ENCODE results near the genes CAPZB and OTUD3.

GRCh38 chr1:19088390-19089377 is 121.4 kb downstream of the UBR4 start:
- PRO-cap, result no peak
- RAMPAGE, long total RNA, 5 experiments, result start-site peak on the minus strand in 2 of 5 experiments, at chr1:19088762-19089058 at its widest, 43 to 74 reads per replicate
- RRBS, result no CpG with 5 or more reads among the region's 14 CpGs

- PRO-cap, result no peak
- RAMPAGE, long total RNA, 5 experiments, result start-site peak on the minus strand in 3 of 5 experiments, at chr1:19141374-19141864 at its widest, 19 to 46 reads per replicate
- RRBS, result no CpG with 5 or more reads among the region's 10 CpGs
These were observed 68.6 kb downstream of the UBR4 start for GRCh38 chr1:19141304-19142053.

DNA sequence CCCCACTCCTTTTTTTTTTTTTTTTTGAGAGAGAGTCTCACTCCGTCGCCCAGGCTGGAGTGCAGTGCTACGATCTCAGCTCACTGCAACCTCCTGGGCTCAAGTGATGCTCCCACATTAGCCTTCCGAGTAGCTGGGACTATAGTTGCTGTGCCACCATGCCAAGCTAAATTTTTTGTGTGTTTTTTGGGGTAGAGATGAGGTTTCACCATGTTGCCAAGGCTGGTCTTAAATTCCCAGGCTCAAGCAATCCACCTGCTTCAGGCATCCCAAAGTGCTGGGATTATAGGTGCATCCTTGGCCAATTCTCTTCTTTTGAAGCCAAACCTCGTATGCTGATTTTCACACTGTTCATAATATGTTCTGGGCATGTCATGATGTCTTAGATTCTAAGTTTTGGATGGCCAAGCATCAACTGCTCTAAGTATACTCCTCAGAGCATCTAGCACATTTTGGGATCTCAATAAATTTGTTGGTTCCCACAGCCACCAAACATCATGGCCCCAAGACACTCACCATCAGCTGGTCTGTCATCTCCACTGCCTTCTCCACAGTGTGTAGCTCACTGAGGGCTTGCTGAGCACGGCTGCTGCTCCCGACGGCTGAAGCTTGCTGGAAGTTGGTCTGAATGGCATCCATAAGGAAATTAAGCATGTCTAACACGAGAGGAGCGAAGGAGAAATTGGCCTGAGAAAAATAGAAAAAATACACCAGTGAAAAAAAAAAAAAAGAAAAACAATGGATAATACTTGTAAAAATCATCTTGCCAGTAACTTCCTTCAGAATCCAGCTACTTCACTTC is 50.3 kb downstream of the UBR4 start:
- PRO-cap, result no peak
- RAMPAGE, long total RNA, 5 experiments, result start-site peak on the minus strand in 1 of 5 experiments, centred at position 610 of the sequence, 11 reads per replicate
- RRBS, result no CpG with 5 or more reads among the region's 10 CpGs

DNA sequence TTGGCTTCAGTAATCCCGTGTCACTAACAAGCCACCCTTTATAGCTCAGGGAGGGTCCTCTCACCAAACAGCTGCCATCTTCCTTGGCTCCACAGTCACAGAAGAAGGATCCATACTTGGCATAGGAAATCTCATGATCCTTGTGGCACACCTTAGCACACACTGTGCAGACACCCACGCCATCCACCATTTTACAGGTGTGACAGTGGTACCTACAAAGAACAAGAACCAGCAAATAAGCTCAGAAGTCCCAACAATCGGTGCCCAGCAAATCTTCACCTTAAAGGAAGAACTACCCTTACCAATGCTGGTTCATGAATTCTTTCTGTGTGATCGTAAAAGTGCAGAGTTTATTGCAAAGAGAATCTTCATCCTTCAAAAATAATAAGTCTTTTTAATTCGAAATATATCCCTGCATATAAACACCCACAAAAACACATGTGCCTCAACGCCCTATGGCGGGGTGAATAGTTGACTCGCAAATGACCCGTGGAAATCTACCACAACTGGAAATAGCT is 48.5 kb downstream of the UBR4 start:
- PRO-cap, result no peak
- RAMPAGE, long total RNA, 5 experiments, result no peak in any of the 5 experiments
- RRBS, result no CpG with 5 or more reads among the region's 9 CpGs

DNA sequence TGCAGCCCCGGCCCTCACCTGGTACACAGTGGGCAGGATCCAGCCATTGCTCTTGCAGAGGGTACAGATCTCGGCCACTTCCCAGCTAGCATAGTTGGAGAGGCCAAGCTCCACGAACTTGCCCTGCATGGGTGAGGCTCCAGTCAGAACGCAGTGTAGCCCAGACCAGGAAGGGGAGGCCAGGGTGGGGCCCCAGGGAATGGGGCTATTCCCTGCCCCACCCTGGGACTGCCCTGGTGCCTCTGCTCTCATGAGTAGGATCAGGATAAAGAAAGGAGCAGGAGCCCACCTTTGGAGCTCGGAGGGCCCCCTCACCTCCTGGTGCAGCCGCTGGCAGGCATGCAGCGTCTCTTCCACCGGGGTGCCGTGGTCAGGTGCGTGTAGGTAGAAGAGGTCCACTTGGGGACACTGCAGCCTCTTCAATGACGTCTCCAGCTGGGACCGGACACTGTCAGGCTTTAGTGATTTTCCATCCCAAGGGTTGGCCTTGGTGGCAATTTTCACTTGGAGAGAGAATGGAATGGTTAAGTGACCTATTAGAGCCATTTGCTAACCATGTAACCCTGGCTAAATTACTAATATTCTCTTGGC is 3.7 kb downstream of the AKR7A2 start:
- PRO-cap, result no peak
- RAMPAGE, long total RNA, 5 experiments, result start-site peak on the minus strand in 1 of 5 experiments, centred at position 412 of the sequence, 11 reads per replicate
- RRBS, result no CpG with 5 or more reads among the region's 12 CpGs

- PRO-cap, result no peak
- RAMPAGE, long total RNA, 5 experiments, result start-site peak on the minus strand in 1 of 5 experiments, at chr1:19344311-19344429 at its widest, 34 reads per replicate
- RRBS, result no CpG with 5 or more reads among the region's 16 CpGs
These were observed 32.3 kb downstream of the SLC66A1 start for GRCh38 chr1:19344338-19344908.

- PRO-cap, result no peak
- RAMPAGE, long total RNA, 5 experiments, result no peak in any of the 5 experiments
- RRBS, result no CpG with 5 or more reads among the region's 22 CpGs
These were observed 79.6 kb downstream of the CAPZB start for GRCh38 chr1:19405514-19406431.

GRCh38 chr1:19424914-19425388 is 60.4 kb downstream of the CAPZB start:
- PRO-cap, result no peak
- RAMPAGE, long total RNA, 5 experiments, result no peak in any of the 5 experiments
- RRBS, result no CpG with 5 or more reads among the region's 1 CpG

DNA sequence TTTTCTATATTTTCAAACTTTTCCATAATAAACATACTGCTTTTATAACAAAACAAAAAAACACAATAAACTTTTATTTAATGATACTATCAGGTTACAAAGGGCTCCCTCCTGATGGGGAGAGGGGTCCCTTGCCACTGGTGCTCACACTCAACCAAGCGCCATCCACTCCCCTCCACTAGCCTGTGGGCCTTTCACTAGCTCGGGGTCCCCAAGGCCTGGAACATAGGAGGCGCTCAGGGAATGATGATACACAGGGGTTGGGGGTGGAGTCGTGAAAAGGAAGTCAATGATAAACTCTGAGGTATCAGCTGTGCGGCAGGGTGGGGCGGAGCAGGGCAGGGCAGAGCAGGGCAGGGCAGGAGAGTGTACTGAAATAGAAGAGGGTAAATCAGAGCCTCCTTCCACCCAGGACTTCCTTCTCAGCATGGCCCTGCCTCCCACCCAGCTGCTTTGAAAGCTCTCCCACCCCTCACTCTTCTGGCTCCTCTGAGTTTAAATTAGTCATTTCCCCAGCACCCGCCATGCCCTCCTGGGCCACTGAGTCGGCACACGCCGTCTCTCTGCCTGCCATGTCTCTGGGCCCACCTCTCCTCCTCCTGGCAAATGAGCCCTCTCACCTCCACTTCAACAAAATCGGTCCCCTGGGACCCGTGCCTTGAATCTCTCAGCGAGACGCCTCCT is 17.0 kb downstream of the CAPZB start:
- PRO-cap, result no peak
- RAMPAGE, long total RNA, 5 experiments, result no peak in any of the 5 experiments
- RRBS, result no CpG with 5 or more reads among the region's 14 CpGs

GRCh38 chr1:19485163-19486203 is at the start of gene CAPZB:
Gene CAPZB (minus strand): TSS chr1:19485539.
- PRO-cap, result bidirectional peak, plus-strand start at chr1:19485640, minus-strand start at chr1:19485477; bidirectional peak, plus-strand start at chr1:19485778, minus-strand start at chr1:19485898; bidirectional peak, plus-strand start at chr1:19486040, minus-strand start at chr1:19485982
- RAMPAGE, long total RNA, 5 experiments, result start-site peak on the plus strand in 1 of 5 experiments, at chr1:19486030-19486036 at its widest, 5 reads per replicate; start-site peak on the minus strand in 4 of 5 experiments, at chr1:19485456-19485520 at its widest, 70 to 394 reads per replicate
- RRBS, result 2% methylated on average over 41 of the region's 121 CpGs

DNA sequence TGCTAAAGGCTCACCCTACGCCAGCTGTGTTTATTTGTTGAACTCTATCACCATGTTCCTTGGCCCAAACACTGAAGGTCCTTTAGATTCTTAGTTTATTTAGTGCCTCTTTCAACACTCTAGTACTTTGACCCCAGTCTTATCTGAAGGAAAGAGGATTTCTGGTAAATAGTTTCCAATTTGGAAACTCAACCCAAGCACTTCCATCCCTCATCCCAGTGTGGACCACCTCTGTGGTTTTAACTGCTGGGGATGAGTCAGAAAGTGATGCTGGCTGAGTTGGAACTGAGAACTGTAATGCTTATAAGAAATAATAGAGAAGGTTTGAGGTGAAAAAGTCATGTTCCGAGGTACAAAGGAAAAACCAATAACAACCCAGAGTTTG is 19.6 kb upstream of the CAPZB start:
- PRO-cap, result no peak
- RAMPAGE, long total RNA, 5 experiments, result no peak in any of the 5 experiments
- RRBS, result no CpG with 5 or more reads among the region's 2 CpGs

DNA sequence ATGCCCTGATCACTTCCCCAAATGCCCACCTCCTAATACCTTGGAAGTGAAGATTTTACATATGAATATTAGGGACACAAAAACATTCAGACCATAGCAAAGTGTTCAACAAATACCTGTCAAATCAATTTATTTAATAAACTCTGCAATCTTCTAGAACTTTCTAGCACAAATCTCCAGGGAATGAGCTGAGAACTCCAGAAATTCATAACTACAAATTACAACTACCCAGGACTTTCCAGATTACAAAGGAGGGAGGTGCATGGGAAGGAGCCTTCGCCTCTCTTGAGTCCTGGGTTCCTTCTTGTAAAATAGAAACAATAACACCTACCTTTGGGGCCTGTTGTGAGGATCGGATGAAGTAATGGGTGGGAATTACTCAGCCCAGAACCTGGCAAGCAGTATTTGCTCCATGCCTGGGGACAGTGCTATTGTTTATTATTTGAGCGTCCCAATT is 21.6 kb upstream of the CAPZB start:
- PRO-cap, result no peak
- RAMPAGE, long total RNA, 5 experiments, result no peak in any of the 5 experiments
- RRBS, result no CpG with 5 or more reads among the region's 3 CpGs

DNA sequence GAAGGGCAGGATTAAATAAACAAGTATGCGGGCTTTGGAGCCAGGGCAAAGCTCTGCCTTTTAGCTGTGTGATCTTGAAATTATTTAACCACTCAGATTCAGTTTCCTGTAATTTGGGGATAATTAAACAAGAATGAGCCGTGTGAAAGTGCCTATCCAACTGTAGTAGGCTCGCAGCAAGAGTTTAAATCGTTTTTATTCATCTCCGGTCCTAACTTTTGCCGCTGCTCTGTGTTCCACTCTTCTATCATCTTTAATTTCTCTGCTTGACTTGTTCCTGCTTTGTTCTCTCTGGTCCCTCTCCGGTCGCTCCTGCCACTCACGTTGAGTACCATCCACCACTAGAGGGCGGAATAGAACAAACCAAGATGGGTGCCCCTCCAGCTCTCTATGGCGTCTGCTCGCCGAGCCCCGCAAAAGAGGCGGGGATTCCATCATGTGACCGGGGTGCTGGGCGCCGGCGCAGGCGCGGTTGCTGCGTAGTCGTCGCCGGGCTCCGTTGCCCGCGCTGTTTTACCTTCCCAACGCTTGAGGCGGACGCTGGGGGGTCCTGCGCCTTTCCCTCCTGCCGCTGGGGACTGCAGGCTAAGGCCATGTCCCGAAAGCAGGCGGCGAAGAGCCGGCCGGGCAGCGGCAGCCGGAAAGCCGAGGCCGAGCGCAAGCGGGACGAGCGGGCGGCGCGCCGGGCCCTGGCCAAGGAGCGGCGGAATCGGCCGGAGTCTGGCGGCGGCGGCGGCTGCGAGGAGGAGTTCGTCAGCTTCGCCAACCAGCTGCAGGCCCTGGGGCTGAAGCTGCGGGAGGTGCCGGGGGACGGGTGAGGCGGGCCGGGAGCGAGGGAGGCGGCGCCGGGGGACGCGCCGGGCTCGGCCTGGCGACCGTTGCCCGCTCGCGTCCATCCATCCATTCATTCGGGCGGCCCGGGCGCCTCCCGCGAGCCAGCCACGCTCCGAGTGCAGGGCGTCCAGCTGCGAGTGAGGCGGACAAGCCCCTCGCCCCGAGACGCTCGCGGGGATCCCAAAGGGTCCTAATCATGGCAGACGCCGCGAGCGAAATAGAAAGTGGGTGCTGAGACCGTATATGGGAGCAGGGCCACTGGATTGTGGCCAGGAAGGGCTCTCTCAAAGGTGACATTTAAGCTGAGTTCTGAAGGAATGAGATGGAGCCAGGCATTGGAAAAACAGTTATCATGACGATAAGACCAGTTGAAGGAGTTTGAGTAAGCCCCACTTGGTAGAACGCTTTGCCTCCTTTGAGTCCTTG is at the start of gene OTUD3:
TSS of gene OTUD3 (plus strand) at position 475 of the 1,260 bp plus-strand sequence.
- PRO-cap, result bidirectional peak, plus-strand start at position 480 of the sequence, minus-strand start at position 314 of the sequence; bidirectional peak, plus-strand start at position 696 of the sequence, minus-strand start at position 711 of the sequence
- RAMPAGE, long total RNA, 5 experiments, result start-site peak on the plus strand in 1 of 5 experiments, centred at position 1,142 of the sequence, 12 reads per replicate
- RRBS, result 1% methylated on average over 32 of the region's 102 CpGs

- PRO-cap, result no peak
- RAMPAGE, long total RNA, 5 experiments, result start-site peak on the plus strand in 1 of 5 experiments, at chr1:19908067-19908299 at its widest, 11 reads per replicate
- RRBS, result no CpG with 5 or more reads among the region's 10 CpGs
These were observed 15.0 kb downstream of the PLA2G2E start for GRCh38 chr1:19908183-19909119.

- PRO-cap, result no peak
- RAMPAGE, long total RNA, 5 experiments, result no peak in any of the 5 experiments
- RRBS, result no CpG with 5 or more reads among the region's 7 CpGs
These were observed 11.3 kb downstream of the PLA2G2A start for GRCh38 chr1:19968107-19968474.

- PRO-cap, result no peak
- RAMPAGE, long total RNA, 5 experiments, result no peak in any of the 5 experiments
- RRBS, result no CpG with 5 or more reads among the region's 5 CpGs
These were observed 39.5 kb upstream of the PLA2G5 start for GRCh38 chr1:20030461-20030951.

- PRO-cap, result no peak
- RAMPAGE, long total RNA, 5 experiments, result no peak in any of the 5 experiments
- RRBS, result no CpG with 5 or more reads among the region's 3 CpGs
These were observed 10.7 kb downstream of the PLA2G2D start for GRCh38 chr1:20108576-20109092.

GRCh38 chr1:20124404-20124991 is 5.2 kb upstream of the PLA2G2D start:
- PRO-cap, result no peak
- RAMPAGE, long total RNA, 5 experiments, result no peak in any of the 5 experiments
- RRBS, result no CpG with 5 or more reads among the region's 6 CpGs

GRCh38 chr1:20152755-20153547 is 13.8 kb downstream of the PLA2G2F start:
- PRO-cap, result no peak
- RAMPAGE, long total RNA, 5 experiments, result no peak in any of the 5 experiments
- RRBS, result 45% methylated on average over 4 of the region's 14 CpGs

GRCh38 chr1:20153977-20154939 is 15.1 kb downstream of the PLA2G2F start:
- PRO-cap, result no peak
- RAMPAGE, long total RNA, 5 experiments, result no peak in any of the 5 experiments
- RRBS, result no CpG with 5 or more reads among the region's 29 CpGs